Umbilical cord (tissue), 2 donors: ENCODE measurements around a stretch of chr3.

- RAMPAGE, long total RNA, result no peak
Observed at GRCh38 chr3:45596216-45596758, 1.7 kb downstream of the LIMD1 start.

GRCh38 chr3:45672497-45672977 is 16.7 kb upstream of the SACM1L start:
- RAMPAGE, long total RNA, result no peak

- RAMPAGE, long total RNA, result no peak
Observed at GRCh38 chr3:45892530-45893140, 6.3 kb downstream of the CCR9 start.

GRCh38 chr3:45894037-45894519 is 7.7 kb downstream of the CCR9 start:
- RAMPAGE, long total RNA, result no peak

DNA sequence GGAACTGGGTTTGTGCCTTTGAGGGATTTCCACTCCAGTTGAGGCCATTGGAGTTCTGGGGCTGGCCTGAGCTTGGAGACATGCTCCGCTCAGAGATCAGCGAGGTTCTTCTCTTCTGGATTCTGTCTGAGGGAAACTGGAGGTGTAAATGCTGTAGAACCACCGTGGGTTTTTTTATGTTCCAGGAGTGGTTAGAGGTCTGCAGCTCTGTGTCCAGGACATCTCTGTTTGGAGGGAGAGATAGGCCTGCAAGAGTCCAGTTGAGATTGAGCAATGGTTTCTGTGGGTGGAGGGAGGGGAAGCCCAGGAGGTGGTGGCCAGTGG is 9.7 kb downstream of the XCR1 start:
- RAMPAGE, long total RNA, result no peak

GRCh38 chr3:46353024-46353367 is 915 bp upstream of the CCR2 start:
- RAMPAGE, long total RNA, result no peak

DNA sequence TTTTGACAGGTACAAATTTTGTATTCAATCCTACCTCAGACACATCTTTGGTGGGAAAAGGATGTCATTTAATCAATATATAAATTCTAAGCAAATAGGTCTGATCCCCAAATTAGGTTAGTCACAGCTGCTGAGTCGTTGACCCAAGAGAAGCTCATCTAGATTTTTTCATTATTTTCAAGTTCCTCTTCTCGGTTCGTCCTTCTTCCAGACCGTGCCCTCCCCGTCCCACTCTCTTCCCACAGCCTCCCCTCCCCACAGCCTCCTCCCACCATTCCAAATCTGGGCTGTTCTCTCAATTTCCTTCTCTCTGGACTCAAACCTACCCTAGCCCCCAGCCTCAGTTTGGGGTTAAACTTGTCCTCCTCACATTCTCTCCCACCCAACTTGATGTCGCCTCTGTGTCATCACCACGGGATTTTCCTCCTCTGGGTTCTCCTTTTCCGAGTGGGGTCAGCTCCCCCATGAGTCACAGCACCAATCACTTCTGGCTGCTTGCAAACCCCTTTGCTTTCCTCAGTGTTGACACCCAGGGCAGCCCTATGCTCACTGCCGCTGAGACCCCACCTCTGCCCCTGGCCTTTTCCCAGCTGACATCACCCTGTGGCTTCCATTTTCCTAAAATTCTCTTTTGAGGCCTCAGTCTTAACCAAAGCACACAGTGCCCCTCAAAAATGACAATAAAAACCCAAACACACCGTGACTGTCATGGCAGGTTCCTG is 699 bp upstream of the CCRL2 start:
- RAMPAGE, long total RNA, result no peak

GRCh38 chr3:46462152-46462525 is 2.6 kb downstream of the LTF start:
- RAMPAGE, long total RNA, result no peak

- RAMPAGE, long total RNA, result no peak
Observed at GRCh38 chr3:46463318-46464227, 1.1 kb downstream of the LTF start.

DNA sequence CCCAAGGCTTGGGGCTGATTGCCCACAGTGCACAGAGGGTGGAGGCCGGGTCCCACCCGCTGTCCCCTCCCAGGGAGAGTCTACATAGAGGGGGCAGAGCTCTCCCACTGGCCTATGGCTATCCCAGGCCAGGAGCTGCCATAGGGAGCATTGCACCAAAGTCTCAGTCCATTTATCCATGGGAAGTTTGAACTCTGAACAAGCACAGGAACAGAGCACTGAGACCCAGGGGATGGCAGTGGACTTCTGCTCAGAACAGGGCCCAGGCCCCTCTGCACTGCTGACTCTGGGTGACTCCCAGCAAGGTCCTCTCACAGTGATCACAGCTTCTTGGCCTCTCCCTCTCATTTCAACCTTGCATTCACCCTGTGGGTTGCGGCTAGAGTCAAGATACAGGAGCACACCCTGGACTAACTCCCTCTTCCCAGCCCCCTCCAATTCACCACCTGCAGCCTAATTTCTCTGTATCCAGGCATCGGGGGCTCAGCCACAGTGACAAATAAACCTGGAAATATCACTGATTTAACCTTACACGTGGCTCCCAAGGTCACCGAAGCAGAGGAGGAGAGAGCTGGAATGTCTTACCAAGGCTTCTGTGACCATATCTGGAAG is 1.1 kb downstream of the RTP3 start:
- RAMPAGE, long total RNA, result no peak

DNA sequence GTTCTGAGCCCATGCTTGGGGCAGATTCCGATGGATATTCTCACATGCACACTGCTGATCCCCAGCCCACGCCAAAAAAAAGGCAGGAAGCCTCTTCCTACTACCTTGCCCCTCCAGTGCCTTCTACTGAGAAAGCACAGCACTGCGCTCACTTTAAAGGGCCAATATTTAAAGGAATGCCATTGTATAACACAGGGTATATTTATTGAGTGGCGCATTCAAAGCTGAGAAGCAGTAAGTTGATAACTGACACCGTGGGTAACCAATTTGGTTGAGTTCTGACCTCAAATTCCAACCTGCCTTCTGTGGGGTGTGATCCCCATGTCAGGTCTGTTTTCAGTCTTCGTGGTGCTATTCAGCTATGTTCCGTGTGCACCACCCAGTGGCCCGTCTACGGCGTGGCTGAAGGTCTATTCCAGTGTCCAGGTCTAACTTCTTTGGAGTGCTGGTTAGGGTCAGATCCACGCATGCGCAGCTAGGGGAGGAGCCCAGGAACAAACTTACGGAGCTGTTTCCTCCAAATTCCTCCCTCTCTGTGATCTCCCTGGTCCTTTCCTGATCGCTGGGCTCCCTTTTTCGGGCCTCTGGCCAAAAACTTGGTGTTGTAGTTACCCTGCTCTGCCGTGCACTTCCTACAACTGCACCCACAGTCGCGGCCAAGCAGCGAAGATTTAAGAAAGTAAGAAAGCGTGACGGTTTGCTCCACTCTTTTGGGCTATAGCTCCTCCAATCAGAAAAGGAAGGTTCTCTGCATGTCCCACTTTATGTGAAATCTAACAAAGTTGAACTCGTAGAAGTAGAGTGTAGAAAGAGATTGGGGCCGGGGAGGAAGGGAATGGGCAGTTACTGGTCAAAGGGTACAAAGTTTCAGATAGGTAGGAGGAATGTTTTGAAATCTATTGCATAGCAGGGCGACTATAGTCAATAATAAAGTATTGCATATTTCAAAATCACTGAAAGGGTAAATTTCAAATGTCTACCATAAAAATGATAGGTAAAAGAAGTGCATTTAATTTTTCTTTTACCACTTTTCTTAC is 7.7 kb downstream of the LRRC2 start:
- RAMPAGE, long total RNA, result no peak

- RAMPAGE, long total RNA, result no peak
Observed at GRCh38 chr3:46559966-46560315, 6.2 kb downstream of the LRRC2 start.

- RAMPAGE, long total RNA, result no peak
Observed at GRCh38 chr3:46663740-46664447, 29.6 kb downstream of the ALS2CL start.

DNA sequence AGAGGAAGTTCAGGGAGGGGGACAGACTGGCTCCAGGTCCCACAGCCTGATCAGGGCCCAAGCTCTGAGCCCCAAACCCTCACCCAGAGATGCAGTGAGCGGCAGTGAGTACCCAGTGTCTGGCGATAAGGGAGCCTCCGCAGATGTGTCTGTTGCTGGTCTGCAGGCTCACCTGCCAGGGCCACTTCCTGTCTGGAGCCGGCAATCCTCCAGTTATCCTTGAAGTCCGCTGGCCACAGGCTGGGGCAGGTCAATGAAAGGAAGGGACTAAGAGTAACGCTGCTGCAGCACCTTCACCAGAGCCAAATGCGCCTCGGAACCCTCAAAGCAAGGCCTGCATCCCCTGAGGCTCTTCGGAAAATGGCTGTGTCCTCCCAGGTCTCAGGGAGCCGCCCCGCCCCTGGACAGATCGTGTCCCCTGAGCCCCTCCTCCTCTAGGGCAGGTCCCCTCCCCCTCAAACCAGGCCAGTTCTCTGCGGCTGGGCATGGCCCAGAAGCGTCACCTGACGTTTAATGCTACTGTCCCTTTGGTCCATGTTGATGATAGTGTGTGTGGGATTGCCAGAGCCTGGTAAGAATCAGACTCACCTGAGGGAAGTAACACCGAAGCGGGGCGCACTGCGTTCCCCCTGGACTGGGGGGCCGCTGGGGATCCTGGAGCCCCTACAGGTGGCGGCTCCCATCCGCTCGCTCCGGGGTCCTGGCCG is 51.5 kb downstream of the MYL3 start:
- RAMPAGE, long total RNA, result no peak

DNA sequence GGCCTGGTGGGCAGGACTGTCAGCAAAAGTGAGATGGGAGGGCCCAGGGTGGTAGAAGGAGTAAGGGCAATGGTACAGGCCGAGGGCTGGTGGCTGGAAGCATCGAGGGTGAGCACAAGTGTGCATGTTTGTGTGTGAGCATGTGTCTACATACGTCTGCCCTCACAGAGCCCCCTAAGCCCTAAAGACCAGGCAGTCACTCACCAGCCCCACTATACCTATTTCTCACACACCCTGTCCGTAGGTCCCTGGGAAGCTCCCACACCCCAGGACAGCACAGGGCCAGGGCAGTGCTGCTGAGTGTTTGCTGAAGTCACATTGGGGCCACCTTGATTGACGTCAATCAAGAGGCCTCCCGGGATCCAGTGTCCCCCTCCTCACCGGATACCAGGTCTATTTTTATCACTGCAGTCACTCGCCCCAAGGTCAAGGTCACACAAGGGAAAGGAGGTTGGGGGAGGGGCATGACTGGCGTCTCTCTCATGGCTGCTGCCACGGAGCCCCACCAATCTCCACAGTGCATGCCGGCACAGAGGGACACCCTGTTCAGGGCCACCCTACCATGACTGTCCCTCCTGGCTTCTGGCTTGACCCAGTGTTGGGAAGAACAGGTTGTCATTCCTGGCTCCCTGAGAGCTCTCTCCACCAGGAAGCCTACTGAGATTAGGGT is 1.7 kb downstream of the MYL3 start:
- RAMPAGE, long total RNA, result no peak

- RAMPAGE, long total RNA, result no peak
Observed at GRCh38 chr3:46862035-46862842, 1.0 kb downstream of the MYL3 start.

- RAMPAGE, long total RNA, result no peak
Observed at GRCh38 chr3:46868894-46869520, 5.8 kb upstream of the MYL3 start.

- RAMPAGE, long total RNA, result no peak
Observed at GRCh38 chr3:46873990-46874315, 3.6 kb upstream of the PTH1R start.

DNA sequence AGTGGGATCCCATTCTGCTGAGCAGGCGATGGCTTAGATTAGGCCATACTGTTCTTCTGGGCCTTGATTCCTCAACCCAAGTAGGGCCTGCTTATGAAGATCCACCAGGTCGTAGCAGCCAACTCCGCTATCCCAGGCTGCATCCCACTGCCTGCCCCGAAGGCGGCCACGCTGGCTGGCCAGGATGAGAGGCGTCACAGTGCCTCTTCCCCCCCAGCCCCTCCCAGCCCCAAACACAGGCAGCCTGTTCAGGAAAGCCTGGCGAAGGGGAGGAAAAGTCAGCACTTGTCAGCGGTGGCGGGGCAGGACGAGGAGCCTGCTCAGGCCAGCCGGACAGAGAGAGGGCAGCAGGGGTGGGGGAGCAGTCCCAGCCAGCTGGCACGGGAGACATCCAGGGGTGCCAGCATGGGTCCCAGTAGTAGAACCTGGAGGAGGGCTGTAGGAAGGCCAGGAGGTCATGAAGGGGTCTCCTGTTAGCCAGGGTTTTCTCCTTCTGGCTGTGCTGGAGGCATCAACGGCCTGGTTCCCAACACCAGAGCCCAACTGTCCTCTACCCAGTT is 11.3 kb downstream of the PTH1R start:
- RAMPAGE, long total RNA, result no peak

DNA sequence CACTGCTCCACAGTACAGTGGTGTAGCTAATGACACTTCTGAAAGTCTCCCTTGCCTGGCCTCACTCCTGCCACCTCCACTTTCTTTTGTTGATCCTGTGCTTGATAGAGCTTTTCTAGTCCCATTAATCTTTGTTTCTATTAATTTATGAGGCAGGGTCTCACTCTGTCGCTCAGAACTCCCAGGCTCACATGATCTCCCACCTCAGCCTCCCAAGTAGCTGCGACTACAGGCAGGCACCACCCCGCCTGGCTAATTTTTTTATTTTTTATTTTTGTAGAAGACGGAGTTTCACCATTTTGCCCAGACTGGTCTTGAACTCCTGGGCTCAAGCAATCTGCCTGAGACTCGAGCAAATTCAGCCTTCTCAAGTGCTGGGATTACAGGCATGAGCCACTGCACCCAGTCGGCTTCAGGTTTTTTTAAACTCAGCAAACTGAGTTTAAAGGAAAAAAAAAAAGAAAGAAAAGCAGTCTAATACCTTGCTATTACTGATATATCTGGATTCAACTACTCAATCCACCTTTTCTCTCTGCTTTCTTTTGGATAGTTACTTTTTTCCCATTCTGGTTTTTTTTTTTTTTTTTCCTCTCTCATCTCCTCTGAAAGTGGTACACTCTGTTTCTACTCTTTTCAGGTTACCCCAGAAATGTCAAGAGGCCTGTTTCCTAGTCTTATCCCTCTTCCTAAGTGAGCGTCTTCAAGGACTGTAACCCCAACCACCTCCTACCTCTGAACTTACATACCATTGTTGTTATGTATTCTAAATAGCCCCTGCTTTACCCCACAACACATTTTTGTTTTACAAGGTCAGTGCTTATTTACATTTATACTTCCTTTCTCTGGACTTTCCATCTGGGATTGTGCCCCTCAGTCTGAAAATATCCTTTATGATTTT is 38.4 kb downstream of the PTH1R start:
- RAMPAGE, long total RNA, result no peak